H4 (cell line): ENCODE measurements around the genes KHK and ABHD1.

GRCh38 chr2:26073188-26074272 lies 39.6 kb downstream of the RAB10 start:
- RAMPAGE, long total RNA = no peak

DNA sequence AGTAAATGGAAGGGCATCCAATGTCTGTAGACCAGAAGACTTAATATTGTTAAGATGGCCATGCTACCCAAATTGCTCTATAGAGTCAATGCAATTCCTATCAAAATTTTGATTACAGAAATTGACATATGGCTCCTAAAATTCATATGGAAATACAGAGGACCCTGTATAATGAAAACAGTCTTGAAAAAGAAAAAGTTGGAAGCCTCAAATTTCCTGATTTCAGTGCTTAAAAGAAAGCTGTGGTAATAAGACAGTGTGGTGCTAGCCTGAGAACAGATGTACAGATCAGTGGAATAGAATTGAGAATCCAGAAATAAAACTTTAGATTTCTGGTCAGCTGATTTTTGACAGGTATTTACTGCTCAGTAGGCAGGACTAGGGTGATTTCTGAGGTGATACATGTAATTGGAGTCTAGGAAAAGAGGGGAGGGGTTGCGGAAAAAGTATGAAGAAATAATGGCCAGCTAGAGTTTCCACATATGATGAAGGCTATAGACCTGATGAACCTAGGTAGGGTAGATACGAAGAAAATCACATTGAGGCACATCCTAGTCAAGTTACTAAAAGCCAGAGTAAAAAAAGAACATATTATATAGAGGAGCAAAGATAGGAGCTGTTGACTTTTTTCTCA lies 44.4 kb downstream of the RAB10 start:
- RAMPAGE, long total RNA = no peak

- RAMPAGE, long total RNA = no peak
Measured at GRCh38 chr2:26162272-26162584, 10.7 kb upstream of the GAREM2 start.

DNA sequence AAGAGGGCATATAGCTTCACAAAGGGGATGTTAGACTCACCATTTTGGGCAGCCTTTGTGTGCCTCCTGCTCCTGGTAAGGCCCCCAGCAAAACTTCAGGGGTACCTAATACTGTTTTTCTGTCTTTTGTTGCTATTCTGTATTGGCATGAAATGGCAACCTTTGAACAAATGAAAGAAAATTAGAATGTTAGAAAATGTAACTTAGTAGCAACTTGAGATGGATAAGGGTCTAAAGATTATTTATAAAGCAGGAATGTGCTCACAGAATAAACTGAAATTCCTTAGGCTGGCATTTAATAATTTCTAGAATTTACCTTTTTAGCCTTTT lies 12.3 kb downstream of the HADHA start:
- RAMPAGE, long total RNA = no peak

GRCh38 chr2:26423416-26423686 lies 21.6 kb downstream of the DRC1 start:
- RAMPAGE, long total RNA = no peak

- RAMPAGE, long total RNA = no peak
Measured at GRCh38 chr2:26846396-26846641, 1.6 kb upstream of the DPYSL5 start.

GRCh38 chr2:26972182-26972801 lies 1.9 kb downstream of the MAPRE3 start:
- RAMPAGE, long total RNA = no peak

DNA sequence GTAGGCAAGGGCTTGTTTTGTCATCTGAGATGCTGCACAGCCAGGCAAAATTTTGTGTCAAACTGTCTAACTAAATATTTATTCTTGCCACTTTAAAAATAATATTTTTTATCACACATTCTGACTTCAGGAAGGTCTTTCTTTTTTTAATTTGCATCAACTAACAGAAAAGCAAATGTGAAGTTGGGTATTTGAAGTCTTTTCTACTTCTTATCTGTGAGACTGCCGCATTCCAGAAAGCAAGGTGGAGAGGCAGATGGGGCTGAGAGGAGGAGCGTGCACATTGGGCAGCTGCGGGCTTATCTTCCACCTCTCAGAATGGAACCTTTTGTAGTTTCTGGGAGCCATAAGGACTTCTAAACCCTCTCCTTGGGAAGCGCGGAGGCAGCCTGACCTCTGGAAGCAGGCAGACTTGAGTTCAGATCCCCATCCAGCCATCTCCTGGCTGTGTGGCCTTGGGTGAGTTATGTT lies 3.9 kb downstream of the MAPRE3 start:
- RAMPAGE, long total RNA = no peak

- RAMPAGE, long total RNA = no peak
Measured at GRCh38 chr2:26979672-26980227, 9.3 kb downstream of the MAPRE3 start.

- RAMPAGE, long total RNA = no peak
Measured at GRCh38 chr2:27024566-27025154, 8.1 kb upstream of the TMEM214 start.

DNA sequence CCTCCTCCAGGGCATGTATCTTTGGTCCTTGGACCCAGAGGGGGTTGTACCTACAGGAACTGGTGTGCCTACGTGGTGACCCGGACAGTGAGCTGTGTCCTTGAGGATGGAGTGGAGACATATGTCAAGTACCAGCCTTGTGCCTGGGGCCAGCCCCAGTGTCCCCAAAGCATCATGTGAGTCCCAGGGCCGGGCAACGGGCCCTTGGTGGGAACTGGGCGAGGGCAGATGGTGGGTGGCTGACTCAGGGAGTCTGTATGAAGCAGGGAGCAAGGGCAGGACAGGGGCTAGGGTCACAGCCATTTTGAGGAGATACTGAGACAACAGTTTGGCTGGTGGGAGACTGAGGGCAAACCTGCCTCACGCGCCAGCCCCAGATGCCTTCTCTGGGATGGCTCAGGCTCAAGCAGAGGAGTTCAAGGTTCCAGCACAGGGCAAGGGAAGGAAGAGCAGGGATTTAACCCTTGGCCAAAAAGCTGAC lies 1.7 kb downstream of the EMILIN1 start:
- RAMPAGE, long total RNA = no peak

DNA sequence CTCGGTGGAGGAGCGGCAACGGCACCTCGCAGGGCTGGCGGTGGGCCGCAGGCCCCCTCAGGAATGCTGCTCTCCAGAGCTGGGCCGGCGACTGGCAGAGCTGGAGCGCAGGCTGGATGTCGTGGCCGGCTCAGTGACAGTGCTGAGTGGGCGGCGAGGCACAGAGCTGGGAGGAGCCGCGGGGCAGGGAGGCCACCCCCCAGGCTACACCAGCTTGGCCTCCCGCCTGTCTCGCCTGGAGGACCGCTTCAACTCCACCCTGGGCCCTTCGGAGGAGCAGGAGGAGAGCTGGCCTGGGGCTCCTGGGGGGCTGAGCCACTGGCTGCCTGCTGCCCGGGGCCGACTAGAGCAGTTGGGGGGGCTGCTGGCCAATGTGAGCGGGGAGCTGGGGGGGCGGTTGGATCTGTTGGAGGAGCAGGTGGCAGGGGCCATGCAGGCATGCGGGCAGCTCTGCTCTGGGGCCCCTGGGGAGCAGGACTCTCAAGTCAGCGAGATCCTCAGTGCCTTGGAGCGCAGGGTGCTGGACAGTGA lies 3.9 kb upstream of the KHK start:
- RAMPAGE, long total RNA = no peak

DNA sequence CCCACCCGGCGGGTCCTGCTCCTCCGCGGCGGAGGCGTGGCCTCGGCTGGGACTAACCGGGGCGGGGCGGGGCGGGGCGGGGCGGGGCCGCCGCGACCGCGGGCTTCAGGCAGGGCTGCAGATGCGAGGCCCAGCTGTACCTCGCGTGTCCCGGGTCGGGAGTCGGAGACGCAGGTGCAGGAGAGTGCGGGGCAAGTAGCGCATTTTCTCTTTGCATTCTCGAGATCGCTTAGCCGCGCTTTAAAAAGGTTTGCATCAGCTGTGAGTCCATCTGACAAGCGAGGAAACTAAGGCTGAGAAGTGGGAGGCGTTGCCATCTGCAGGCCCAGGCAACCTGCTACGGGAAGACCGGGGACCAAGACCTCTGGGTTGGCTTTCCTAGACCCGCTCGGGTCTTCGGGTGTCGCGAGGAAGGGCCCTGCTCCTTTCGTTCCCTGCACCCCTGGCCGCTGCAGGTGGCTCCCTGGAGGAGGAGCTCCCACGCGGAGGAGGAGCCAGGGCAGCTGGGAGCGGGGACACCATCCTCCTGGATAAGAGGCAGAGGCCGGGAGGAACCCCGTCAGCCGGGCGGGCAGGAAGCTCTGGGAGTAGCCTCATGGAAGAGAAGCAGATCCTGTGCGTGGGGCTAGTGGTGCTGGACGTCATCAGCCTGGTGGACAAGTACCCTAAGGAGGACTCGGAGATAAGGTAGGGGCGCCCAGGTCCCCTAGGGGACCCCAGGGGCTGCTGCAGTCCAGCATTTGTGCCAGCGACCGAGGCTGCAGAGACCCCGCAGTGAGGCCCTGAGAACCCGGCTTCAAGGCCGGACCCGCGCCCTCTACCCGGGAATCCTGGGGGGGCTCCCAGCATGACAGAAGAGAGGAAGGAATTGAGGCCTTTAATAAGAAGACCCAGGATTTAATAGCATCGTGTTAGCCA lies at the start of gene KHK:
KHK (plus strand) TSS at position 108 of the 918 bp plus-strand sequence.
- RAMPAGE, long total RNA = no peak

DNA sequence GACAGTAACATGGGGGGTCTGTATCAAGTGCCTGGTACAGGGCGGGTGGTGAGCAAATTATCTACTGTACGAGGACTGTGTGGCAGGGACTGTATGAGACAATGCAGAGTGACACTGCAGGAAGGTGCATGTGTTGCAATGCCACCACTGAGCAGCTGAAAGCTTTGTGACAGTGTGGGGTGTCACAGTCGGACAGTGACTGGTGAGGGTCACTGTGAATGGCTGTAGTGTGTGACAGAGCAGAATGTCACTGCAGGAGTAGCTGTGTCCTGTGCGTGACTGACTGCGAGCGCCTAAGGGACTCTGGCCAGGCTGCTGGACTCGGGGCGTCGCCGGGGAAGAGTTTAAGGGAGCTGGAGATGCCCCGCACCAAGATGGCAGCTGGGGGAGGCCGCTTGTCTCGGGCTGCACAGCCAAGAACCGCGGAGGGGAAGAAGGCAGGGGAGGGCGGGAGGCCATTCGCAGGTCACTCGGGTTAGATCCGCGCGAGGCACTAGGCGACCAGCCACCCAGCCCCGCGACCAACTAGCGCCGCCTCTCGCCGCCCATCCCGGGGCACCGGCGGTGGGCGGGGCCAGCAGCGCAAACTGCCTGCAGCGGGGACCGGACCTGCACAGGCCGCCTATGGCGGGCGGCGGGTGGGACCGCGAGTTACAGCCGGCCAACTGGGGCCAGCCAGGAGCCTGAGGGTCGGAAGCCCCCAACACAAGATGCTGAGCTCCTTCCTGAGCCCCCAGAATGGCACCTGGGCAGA lies at the start of gene ABHD1:
ABHD1 (plus strand) TSS at position 577 of the 754 bp plus-strand sequence.
- RAMPAGE, long total RNA = no peak

DNA sequence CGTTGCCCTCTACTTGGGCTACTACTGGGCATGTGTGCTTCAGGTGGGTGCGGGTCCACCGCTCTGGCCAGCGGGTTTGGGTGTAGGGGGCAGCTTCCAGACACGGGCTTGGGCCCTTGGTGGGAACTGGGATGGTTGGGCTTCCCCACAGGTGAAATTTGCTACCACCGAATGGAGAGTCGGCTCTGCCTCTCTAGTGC lies 305 bp downstream of the ABHD1 start:
- RAMPAGE, long total RNA = no peak

DNA sequence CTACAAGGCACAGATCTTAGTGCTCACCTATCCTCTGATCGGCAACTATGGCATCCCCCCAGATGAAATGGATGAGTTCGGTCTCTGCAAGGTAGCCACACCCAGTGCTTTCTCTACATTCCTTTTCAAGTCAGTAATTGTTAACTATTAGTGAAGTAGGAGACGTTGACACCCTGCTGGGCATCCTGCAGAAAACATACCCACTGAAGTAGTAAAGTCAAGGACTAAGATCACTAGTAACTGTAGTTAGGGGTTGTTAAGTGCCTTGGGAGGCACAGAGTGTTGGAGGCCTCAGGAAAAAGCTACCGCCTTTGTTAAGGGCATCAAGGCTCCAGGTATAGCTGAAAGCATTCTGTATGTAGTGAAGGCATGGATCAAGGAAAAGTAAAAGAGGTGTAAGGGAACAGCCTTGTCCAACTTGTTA lies 769 bp downstream of the CAD start:
- RAMPAGE, long total RNA = no peak

DNA sequence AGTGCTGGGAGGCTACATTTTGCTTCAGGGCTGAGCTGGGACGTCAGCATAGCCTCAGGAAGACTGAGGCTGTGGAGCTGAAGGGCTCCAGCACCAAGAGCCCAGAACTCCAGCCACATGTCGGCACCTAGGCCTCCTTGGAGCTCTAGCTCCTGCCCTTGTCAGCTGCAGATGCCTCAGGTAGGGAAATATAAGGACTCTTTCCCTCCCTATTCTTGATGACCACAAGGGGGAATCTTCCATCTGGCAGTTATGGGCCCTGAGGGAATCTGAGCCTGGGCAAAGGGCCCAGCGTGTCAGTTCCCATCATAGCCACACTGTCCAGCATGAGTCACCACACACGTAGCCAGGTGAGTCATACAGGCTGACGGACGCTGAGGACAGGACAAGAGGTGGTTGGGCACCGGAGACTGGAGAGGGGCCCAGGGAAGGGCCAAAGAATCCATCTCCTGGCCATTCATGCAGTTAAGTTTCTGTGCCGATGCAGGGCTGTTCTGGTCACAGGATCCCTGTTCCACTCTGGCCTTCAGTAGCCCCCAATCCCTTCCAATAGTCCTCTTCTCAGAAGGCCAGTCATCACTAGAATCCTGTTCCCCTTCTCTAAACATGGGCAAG lies 1.9 kb downstream of the MPV17 start:
- RAMPAGE, long total RNA = no peak

- RAMPAGE, long total RNA = no peak
Measured at GRCh38 chr2:27391963-27392369, 11.4 kb upstream of the ZNF513 start.

DNA sequence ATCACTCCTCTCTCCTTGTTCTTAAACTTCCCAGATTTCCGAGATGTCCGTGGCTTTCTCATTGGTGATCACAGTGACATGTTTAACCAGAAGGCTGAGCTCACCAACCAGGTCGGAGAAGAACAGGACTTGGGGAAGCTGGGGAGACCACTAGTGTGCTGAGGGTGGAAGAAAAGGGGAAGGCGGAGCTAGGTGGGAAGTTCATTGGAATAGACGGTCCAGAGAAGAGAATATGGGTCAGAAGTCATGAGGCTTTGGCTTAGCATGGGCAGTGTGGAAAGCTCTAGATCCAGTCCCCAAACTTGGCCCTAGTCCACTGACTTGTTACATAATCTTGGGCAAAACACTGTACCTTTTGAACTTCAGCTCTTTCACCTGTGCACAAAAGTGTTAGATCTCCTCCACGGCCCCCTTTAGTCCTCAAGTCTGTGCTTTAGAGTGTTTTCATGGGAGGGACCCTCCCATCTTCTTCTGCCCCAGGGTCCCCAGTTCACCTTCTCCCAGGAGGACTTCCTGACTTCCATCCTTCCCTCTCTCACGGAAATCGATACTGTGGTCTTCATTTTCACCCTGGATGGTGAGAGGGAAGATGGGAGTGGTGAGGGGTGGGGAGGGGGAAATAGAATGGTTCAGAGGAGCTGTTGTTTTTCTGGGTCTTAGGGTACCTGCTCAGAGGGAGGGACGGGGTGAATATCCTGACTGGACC lies 10.7 kb downstream of the GCKR start:
- RAMPAGE, long total RNA = no peak

- RAMPAGE, long total RNA = no peak
Measured at GRCh38 chr2:27649426-27649863, 14.0 kb downstream of the SUPT7L start.